SEM (cell line): Measurements from ENCODE around the genes DCTN3, C9orf131 and STOML2.

DNA sequence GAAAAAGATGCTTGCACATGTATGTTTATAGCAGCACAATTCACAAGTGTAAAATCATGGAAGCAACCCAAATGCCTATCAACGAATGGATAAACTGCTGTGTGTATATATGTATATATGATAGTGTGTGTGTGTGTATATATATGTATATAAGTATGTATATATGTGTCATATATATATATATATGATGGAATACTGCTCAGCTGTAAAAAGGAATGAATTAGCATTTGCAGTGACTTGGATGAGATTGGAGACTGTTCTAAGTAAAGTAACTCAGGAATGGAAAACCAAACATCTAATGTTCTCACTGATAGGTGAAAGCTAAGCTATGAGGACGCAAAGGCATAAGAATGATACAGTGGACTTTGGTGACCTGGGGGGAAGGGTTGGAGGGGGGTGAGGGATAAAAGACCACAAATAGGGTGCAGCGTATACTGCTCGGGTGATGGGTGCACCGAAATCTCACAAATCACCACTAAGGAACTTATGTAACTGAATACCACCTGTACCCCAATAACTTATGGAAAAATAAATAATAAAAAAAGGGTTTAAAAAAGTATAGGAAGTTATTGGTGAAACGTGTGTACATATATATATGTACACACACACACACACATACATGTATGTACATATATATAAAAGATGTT lies 36.4 kb downstream of the UBAP1 start:
- PRO-cap, result no peak

GRCh38 chr9:34233624-34234057 lies 54.8 kb downstream of the UBAP1 start:
- PRO-cap, result no peak

- PRO-cap, result no peak
Observed at GRCh38 chr9:34241129-34242074, 62.6 kb downstream of the UBAP1 start.

DNA sequence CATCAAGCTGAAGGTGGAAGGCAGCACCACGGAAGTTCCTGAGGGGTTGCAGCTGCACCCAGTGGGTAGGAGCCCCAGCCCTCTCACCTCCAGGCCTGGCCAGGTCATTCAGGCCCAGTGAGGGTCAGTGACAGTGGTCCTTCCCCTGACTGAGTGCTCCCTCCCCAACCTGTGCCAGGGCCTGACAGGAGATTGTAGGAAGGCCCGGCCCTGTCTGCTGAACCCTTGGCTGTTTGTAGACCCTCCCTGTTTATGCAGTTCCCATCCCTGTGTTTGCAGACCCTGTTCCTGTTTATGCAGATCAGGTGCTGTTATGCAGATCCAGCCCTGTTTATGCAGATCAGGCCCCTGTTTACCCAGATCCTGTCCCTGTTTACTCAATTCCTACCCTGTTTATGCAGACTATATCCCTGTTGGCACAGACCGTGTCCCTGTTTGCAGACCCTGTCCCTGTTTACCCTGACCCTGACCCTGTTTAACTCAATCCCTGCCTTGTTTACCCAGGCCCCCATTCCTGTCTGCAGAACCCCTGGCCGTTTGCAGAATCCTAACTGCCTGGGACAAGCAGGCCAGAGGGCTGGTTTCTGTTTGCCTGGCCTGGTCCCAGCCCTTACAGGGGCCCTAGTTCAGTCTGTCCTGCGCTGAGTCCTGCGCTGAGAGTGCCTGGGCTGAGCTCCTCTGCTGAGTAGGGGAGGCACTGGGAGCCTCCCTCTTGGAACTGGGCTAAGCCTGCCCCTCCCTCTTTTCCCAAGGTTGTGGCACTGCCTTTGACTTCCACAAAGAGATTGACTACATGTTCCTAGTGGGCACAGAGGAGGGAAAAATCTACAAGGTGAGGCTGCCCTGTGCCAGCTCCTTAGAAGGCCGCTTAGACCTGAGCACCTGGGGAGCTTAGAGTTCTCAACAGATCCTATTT lies 10.2 kb downstream of the ENHO start:
- PRO-cap, result no peak

- PRO-cap, result no peak
Observed at GRCh38 chr9:34513276-34514018, 9.3 kb downstream of the ENHO start.

DNA sequence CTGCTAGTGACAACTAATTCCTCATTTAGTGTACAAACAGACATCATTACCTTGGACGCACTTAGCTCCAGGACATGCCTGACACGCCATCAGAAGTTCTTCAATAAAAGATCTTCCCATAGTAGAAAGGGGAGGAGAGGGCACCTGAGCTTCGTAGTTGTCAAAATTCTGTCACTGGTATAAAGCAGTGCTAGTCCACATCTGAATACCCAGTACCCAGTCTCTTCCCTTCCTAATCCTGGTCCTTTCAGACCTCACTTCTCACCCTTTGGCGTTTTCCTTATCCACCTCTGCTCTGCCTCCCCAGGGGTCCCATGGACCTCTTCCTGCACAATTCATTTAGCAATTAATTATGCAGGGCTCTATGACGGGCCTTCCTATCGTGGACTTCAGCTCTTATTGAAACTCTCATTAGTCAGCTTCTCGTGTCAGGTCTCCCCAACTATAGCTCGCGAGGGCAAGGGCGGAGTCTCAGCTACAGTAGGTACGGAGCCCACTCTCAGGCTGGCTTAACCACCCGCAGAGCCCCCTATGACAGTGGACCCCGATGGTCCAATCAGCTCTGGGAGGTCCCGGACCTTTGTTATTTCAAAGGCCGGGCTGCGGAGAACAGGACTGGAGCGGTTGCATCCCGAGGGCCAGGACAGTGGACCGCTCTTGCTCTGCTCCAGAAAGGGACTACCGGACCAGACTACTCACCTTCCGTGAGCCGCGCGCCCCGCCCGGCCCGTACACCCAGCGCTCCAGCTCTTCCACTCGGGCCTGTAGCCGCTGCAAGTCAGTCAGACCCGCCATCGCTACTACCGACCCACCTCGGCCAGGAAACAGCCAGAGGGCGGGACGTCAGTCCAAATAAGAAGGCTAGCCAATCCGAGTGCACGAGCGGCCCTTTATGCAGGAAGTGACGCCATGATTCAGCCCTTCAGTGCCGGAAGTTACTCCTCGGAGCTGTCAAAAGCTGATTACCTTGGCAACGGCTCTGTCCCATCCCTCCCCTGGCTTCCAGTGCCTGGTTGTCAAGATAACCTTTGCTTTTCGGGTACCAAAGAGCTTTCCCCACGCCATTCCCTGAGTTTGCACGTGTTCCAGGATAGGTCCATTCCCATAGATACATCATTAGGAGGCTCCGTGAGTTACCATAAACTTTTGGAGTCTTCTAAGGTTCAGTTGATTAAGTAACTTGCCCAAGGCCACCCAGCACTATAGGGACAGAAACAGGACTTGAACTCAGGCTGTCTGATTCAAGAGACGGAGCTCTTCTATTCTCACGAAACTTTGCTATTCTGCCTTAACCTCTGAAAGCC lies at the start of gene DCTN3:
Gene DCTN3, minus strand, starts transcription at position 826 of the 1,304 bp plus-strand sequence.
- PRO-cap, result unidirectional peak, minus-strand start at position 815 of the sequence

- PRO-cap, result no peak
Observed at GRCh38 chr9:34630347-34630655, 1.4 kb upstream of the ARID3C start.

DNA sequence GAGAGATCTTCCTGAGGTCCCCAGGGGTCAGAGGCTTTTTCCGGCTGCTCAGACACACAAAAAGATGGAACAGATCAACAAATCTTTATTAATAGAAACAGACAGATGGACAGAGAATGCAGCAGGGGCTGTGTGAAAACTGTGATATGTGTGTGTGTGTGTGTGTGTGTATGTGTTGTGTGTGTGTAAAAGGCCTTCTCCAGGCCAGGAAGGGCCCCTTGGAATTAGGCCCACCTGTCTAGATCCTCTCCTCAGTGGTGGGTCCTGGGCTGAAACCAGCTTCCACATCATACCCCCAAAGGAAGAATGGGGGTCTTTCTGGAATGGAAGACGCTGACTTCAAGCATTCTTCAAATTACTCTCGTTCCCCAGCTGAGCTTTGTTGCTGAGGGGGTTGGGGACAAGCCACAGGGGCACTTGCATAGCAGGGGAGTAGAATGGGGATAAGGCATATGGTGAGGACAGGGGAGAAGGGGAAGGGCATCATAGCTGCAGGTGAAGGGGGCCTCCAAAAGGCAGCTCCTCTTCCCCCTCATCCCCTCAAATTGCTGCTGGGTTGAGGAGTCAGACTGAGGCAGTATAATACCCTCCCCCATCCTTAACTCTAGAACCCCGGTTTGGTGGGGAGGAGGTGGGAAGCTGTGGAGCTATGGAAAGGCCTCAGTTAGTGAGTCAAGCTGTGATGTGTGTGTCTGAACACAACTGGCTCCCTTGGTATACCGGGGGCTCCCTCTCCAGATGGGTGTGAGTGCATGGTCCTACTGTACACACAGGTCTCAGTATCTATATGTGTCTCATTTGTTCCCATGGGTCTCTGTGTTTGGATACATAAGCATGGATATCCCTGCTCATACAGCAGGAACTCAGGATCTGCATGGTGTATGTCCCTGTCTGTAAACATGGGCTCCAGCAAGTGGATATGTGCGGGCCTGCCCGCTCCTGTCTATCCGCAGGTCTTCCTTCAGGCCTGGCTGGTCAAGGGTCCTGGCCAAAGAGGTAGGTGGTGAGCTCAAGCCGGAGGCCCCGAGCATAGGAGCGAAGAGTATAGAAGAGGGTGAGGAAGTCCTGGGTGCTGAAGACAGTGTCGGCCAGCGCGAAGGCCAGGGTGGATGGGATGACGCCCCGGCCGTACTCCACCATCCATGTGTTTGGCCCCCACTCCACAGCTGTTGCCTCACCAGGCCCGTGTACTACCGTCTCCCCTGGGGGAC lies 2.5 kb downstream of the SIGMAR1 start:
- PRO-cap, result no peak

- PRO-cap, result no peak
Observed at GRCh38 chr9:34647489-34648185, 1.2 kb downstream of the GALT start.

DNA sequence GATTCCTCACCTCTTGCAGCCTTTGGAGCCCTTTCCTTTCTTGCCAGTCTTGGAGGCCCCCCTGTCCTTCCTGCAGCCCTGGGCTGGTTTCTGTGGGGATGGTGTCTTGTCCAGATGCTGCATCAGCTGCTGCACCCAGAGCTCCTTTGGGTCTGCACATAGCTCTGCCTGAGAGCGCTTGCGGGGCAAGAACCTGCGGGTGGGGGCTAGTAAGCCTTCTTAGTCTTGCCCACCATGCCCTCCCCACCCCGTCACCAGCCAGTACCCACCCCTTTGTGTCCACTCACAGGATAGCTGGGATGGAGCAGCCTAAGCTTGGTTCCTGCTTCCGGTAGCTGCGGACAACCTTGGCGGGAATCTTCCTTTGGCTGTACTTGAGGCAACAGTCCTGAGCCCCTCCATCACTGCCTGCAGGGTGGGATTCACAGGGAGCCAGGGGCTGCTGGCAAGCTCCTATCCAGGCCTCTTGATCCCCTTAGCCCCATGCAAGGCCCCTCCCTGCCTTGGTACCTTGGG lies 388 bp downstream of the CCL21 start:
- PRO-cap, result no peak

DNA sequence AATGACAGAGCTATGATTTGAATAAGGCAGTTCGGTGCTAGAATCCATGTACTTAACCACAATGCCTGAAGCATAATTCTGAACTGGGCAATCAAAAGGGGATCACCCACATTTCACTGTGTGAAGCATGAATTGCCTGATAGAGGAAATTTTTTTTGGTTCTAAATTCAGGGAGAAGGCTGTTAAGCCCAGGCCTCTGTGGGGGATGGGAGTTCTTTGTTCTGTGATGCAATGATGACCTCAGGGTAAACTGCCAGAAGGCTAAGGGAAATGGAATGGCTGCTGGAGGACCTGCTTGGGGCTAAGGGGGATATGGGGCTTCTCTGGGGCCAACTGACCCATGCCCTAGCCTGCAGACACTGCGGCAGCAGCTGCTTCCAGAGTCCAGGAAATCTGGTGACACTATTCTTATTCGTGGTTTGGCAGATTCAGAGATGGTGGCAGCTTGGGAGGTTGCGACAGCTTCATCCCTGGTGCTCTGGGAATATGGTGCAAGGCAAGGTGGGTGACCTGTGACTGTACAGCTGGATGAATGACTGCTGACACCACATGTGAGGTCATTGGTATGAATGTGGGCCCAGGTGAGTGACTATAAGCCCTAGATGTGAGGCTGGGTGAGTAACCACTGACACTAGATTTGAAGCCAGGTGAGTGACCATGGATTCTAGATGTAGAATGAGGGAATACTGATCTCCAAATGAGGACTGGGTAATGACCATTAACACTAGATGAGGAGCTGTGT lies at the start of gene C9orf131:
Gene C9orf131, plus strand, starts transcription at position 256 of the 742 bp plus-strand sequence.
- PRO-cap, result no peak

DNA sequence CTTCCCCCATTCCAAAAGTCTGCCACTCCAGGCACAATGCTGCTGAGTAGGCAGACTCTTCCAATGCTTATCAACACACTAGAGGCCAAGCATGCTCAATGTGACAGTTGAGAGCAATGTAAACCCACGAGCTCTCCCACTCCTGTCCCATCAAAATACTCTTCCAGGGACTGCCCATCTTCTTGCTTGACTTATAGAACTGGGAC lies 2.3 kb downstream of the VCP start:
- PRO-cap, result no peak

GRCh38 chr9:35078975-35079402 lies 753 bp downstream of the FANCG start:
- PRO-cap, result no peak

GRCh38 chr9:35103012-35103930 lies at the start of gene STOML2:
Gene STOML2, minus strand, starts transcription at chr9:35103131.
- PRO-cap, result bidirectional peak, plus-strand start at chr9:35103288, minus-strand start at chr9:35103128

GRCh38 chr9:35113733-35114774 lies 1.6 kb downstream of the ATOSB start:
- PRO-cap, result bidirectional peak, plus-strand start at chr9:35114462, minus-strand start at chr9:35114152; bidirectional peak, plus-strand start at chr9:35114638, minus-strand start at chr9:35114616

GRCh38 chr9:35295483-35296056 lies 133.8 kb downstream of the UNC13B start:
- PRO-cap, result no peak

- PRO-cap, result no peak
Observed at GRCh38 chr9:35490428-35490862, 534 bp downstream of the RUSC2 start.

DNA sequence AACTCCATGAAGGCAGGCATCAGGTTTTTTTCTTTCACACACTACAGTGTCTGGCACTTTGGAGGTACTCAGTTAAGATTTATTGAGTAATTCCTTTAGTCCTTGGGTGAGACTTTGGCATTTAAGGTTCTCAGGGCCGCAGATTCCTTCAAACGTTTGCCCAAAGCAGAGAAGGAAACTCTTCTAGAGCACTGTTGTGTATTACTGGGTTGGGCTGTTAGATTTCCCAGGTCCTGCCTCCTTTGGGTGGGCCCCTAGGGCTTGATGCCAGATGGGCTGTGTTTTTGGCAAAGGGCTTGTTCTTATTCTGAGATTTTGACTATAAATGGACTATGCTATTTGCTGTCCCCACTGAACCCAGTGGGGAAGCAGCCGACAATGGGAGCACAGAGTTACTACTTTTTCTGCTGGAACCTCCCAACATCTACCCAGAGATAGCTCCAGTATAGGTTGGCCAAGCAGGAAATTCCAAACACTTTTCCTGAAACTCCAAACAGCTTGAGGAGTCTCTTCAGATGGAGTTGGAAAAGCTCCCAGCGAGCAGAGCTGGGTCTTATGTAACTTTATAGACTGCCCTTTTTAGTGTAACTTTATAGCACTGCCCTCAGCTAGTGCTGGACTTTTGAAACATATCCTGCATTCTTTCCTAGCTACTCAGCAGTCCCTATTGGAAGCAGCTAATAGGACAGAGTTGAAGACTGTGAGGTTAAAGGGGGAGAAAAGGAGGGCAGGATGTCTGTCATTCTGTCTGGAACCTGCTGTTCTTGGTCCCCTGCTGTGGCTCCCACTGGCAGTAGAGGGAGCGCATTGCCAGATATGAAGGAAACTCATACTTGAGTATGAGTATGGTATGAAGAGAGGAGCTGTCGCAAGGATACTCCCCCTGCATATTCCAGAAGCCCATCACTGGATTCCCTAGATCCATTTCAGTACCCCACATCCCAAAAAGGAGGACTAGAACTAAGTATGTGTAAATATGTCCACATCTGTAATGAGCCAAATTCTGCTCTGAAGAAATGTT lies 21.0 kb downstream of the RUSC2 start:
- PRO-cap, result no peak

- PRO-cap, result no peak
Observed at GRCh38 chr9:35656686-35657640, 1.1 kb upstream of the CCDC107 start.

GRCh38 chr9:35712661-35713408 lies 19.2 kb downstream of the TLN1 start:
- PRO-cap, result no peak